Transverse colon (tissue), 4 donors: ENCODE measurements around a stretch of chr9.

DNA sequence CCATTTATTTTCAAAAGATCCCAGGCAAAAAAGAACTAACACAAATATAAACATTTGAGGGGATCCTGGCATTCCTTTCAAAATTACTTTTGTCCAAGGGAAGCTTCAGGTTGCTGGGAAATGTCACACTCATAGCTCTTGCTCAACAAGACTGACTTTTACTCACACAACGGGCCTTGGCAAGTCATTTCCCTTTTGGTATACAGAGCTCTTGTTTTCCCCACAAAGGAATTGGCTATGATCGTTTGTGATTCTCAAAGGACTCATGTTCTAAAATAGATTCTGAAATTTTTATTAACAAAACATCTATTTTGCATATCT, 4.5 kb upstream of the PALM2AKAP2 start:
- PRO-cap, result no peak
- RAMPAGE, long total RNA, 4 experiments, result no peak in any of the 4 experiments

GRCh38 chr9:109791295-109791551, 11.2 kb downstream of the PALM2AKAP2 start:
- PRO-cap, result no peak
- RAMPAGE, long total RNA, 4 experiments, result no peak in any of the 4 experiments

DNA sequence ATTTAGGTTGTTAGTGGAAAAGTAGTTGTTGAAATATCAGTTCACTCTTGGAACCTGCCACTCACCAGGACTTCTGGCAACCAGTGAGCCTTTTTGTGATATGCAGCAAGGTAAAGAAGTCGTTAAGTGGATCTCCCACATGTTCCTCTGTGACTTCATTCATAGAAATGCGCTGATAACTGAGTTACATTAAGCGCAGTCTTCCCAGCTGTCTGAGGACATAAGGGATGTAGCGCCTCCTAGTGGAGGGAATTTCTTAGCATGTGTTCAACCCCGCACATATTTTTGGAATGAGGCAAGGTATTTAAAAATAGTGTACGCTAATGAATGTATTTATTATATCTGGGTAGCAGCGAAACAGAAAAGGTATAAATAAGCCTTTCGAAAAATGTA, 37.8 kb downstream of the PALM2AKAP2 start:
- PRO-cap, result no peak
- RAMPAGE, long total RNA, 4 experiments, result no peak in any of the 4 experiments

GRCh38 chr9:109856501-109857395, 76.8 kb downstream of the PALM2AKAP2 start:
- PRO-cap, result no peak
- RAMPAGE, long total RNA, 4 experiments, result no peak in any of the 4 experiments

DNA sequence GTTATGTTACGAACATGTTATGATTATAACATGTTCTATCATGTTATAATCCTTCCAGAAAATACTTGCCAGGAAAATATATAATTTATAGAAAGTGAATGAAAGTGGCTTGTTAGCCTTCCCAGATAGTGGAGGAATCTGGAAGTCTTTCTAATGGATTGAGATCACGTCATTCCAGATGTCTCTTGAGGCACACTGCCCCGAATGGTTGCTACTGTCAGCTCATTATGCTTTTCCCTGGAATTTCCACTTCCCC, 81.4 kb downstream of the PALM2AKAP2 start:
- PRO-cap, result no peak
- RAMPAGE, long total RNA, 4 experiments, result no peak in any of the 4 experiments

GRCh38 chr9:109868635-109869186, 88.7 kb downstream of the PALM2AKAP2 start:
- PRO-cap, result no peak
- RAMPAGE, long total RNA, 4 experiments, result no peak in any of the 4 experiments

DNA sequence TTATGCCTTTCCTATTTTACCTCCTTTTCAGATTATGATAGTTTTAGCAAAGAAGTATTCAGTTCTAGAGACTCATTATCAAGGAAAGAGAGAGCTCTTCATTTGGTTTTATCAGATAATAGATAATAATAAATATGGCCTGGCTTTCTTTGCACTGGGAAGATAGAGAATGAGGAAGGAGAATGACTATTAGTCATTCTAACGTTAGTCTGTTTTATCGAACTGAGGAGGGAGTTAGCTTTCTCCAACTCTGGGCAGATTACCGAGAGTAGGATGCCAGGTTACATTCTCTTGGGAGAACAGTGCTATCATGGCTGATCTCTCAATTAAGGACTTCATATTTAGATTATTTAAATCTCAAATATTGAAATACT, 141.1 kb downstream of the C9orf152 start:
- PRO-cap, result no peak
- RAMPAGE, long total RNA, 4 experiments, result no peak in any of the 4 experiments

- PRO-cap, result bidirectional peak, plus-strand start at chr9:110125534, minus-strand start at chr9:110125342
- RAMPAGE, long total RNA, 4 experiments, result start-site peak on the plus strand in 2 of 4 experiments, at chr9:110125498-110125546 at its widest, 11 to 24 reads per replicate
Measured at GRCh38 chr9:110125145-110126078, 82.5 kb downstream of the C9orf152 start.

GRCh38 chr9:110128838-110129463, 79.0 kb downstream of the C9orf152 start:
- PRO-cap, result no peak
- RAMPAGE, long total RNA, 4 experiments, result no peak in any of the 4 experiments

GRCh38 chr9:110170973-110171654, 36.8 kb downstream of the C9orf152 start:
- PRO-cap, result no peak
- RAMPAGE, long total RNA, 4 experiments, result start-site peak on the plus strand in 1 of 4 experiments, at chr9:110171042-110171078 at its widest, 6 reads per replicate

GRCh38 chr9:110206315-110206769, 1.6 kb downstream of the C9orf152 start:
- PRO-cap, result unidirectional peak, plus-strand start at chr9:110206616
- RAMPAGE, long total RNA, 4 experiments, result no peak in any of the 4 experiments

GRCh38 chr9:110214105-110214505, 6.1 kb upstream of the C9orf152 start:
- PRO-cap, result bidirectional peak, plus-strand start at chr9:110214400, minus-strand start at chr9:110214221
- RAMPAGE, long total RNA, 4 experiments, result no peak in any of the 4 experiments

DNA sequence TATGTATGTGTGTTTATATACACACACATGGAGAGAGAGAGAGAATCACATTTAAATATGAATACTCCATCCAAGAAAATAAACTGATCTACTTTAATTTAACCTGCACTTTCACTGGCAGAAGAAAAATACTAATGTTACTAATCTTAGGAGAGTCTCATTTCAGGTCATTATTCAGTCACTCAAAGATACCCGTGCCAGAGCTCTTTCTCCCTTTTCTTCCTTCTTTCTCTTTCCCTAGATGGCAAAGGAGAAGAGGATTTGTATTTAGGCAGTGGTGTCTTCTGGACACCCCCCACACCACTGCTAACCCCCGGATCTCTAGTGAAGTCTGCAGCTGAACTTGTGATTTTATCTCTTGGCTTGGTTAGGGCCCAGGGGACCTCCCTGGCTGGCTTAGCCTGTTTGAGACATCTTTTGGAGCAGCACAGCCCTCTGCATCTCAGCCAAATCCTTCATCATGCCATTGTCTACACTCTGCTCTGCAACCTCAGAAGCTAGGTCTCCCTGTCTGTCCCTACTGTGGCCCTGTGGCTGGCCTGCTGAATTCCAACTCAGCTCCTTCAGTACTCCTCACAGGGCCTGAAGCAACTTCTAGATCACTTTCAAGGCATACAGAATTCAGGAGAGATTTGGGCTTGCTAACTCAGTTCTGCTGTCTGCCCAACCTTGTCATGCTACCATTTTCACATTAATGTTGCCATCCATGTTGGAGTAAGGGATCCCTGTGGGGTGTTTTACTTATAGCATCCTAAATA, 81.6 kb downstream of the MUSK start:
- PRO-cap, result no peak
- RAMPAGE, long total RNA, 4 experiments, result no peak in any of the 4 experiments

- PRO-cap, result unidirectional peak, plus-strand start at chr9:111036552; bidirectional peak, plus-strand start at chr9:111036702, minus-strand start at chr9:111036605
- RAMPAGE, long total RNA, 4 experiments, result start-site peak on the minus strand in 1 of 4 experiments, at chr9:111036177-111036678 at its widest, 7 to 8 reads per replicate
Measured at GRCh38 chr9:111035673-111036852, 2.2 kb downstream of the LPAR1 start.

GRCh38 chr9:111108944-111109334, 70.7 kb upstream of the LPAR1 start:
- PRO-cap, result no peak
- RAMPAGE, long total RNA, 4 experiments, result no peak in any of the 4 experiments

- PRO-cap, result no peak
- RAMPAGE, long total RNA, 4 experiments, result start-site peak on the minus strand in 2 of 4 experiments, at chr9:111362102-111362346 at its widest, 21 to 30 reads per replicate
Measured at GRCh38 chr9:111361993-111362590, 32.1 kb upstream of the OR2K2 start.

DNA sequence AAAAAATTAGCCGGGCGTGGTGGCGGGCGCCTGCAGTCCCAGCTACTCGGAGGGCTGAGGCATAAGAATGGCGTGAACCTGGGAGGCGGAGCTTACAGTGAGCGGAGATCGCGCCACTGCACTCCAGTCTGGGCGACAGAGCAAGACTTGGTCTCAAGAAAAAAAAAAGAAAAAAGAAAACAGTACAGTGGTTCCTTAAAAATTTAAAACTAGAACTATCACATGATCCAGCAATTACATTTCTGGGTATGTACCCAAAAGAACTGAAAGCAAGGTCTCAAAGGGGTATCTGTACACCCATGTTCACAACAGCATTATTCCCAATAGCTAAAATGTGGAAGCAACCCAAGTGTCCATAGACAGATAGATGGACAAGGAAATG, 2.8 kb downstream of the ECPAS start:
- PRO-cap, result no peak
- RAMPAGE, long total RNA, 4 experiments, result no peak in any of the 4 experiments

- PRO-cap, result no peak
- RAMPAGE, long total RNA, 4 experiments, result no peak in any of the 4 experiments
Measured at GRCh38 chr9:111516001-111516624, 8.9 kb upstream of the ZNF483 start.

GRCh38 chr9:111760119-111760416, 34.7 kb downstream of the SHOC1 start:
- PRO-cap, result no peak
- RAMPAGE, long total RNA, 4 experiments, result no peak in any of the 4 experiments

DNA sequence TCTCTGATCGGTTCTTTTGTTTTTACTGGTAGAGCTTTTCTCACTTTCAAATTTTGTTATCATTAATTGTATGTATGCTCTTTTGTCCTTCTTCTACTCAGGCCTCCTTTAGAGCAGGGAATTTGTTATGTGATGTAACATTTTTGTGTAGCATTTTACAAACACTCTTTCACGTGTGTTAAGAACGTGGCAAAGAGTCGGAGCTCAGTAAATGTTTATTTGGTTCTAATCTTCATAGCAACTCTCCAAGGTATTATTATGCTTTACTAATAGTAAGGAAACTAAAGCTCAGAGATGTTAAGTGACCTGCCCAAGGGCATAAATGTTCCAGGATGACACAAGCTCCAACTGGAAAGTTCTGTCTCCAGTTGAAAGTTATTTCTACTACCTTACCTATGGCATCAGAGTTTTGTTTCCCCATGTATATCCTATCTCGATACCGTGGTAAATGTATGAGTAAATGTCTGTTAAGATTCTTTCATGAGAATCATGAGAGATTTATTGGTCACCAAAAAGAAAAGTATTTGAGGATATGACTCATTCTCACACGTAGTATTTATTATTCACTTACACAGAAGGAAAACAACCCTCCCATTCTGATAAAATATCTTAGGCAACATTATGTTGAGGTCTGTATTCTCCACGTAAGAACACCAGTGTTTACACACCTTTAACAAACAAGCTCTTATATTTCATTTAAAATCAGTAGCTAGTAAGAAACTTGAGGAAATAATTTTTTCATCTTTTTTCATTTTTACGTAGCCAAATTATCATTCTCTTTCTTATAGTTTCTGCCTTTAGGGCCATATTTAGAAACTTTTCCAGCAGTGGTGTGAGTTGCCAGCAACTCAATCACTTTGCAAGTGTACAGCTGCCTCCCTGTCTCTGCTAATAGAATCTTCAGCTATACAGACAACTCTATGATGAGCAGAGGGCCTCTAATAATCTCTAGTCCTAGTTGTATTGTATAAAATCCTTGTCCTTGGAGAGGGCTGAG, 11.1 kb upstream of the SHOC1 start:
- PRO-cap, result no peak
- RAMPAGE, long total RNA, 4 experiments, result no peak in any of the 4 experiments